Skeletal muscle cell (primary cell): ENCODE measurements around a stretch of chr14.

DNA sequence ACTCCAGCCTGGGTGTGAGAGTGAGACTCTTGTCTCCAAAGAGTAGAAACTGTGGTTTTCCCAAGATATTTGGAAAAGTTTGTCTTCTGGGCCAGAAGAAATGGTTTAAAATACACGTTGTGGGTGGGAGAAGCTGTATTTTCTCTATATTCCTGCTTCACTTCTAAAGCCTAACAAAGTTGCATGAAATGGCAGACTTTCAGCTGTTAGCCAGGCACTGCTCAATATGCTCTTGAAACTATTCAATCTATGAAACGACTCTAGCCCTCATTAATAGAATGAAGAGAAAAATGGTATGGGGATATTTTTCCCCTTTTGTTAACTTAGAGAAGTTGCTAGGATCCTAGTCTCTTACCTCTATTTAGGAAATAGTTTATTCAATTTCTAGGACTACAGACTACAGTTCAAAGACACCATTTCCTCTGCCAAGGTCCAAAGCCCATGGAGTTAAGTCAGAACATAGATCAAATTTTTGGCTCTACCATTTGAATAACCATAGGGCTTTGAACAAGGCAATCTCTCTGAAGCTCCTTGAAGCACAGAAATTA, 49.3 kb upstream of the OR5AU1 start:
- RRBS: no CpG with 5 or more reads among the region's 2 CpGs

GRCh38 chr14:21220829-21221574, 48.2 kb downstream of the HNRNPC start:
- RRBS: no CpG with 5 or more reads among the region's 10 CpGs

DNA sequence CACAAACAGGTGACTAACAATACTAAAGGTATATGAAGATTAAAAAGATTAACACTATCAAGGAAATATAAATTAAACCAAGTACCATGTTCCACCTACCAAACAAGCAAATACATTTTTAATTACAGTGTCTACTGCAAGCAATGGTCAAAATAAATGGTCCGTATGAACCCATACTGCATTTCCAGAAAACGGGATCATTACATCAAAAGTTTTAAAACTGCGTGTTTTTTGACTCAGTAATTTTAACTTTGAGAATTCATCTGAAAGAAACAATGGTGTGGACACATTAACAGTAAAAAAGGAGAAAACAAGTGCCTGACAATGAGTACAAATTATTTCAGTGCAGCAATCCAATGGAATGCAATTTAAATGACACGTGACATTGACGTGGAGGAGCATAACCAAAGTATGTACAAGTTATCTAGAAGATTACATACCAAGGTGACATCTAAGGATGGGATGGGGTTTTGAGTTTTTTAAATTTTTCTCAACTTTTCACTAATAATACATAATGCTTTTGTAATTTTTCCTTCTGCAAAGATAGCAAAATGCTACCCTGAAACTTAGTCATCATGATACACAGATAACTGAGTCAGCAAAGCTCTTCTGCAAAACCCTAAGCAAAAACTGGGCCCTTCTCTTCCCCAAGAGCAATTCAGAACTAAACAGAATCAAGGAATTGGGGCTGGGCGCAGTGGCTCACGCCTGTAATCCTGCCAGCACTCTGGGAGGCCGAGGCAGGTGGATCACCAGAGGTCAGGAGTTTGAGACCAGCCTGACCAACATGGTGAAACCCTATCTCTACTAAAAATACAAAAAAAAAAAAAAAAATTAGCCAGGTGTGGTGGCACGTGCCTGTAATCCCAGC, 20.4 kb downstream of the HNRNPC start:
- RRBS: no CpG with 5 or more reads among the region's 9 CpGs

GRCh38 chr14:21308889-21309533, 29.1 kb downstream of the RPGRIP1 start:
- RRBS: no CpG with 5 or more reads among the region's 16 CpGs

DNA sequence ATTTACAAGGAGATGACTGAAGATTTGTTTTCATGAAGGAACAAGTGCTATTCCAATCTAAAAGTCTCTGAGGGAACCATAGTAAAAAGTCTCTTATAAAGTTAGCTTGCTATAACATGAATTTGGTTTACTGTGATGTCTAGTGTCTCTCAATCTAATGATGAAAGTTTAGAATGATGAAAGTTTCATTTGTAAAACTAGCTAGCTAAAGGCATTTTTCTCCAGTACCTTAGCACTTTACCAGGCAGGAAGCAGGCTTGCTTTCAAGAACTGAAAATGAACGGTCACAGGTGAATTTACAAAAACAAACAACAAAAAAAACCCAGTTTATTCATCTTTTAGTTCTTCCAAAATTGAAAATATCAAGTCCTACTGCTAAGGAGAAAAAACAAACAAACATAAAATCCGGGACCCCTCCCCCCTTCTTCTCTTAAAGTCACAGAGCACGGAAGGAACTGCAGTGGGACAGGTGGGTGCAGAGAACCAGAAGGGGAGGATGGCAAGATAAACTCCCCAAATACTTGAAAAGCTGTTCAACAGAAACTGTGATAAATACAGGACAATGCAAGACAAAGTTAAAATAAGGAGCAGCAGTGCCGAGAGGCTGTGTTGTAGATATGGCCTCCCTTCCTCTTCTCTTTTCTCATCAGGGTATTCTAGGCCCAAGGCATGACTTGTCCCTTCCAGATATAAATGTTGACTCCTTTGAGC, 32.5 kb downstream of the SUPT16H start:
- RRBS: no CpG with 5 or more reads among the region's 4 CpGs

DNA sequence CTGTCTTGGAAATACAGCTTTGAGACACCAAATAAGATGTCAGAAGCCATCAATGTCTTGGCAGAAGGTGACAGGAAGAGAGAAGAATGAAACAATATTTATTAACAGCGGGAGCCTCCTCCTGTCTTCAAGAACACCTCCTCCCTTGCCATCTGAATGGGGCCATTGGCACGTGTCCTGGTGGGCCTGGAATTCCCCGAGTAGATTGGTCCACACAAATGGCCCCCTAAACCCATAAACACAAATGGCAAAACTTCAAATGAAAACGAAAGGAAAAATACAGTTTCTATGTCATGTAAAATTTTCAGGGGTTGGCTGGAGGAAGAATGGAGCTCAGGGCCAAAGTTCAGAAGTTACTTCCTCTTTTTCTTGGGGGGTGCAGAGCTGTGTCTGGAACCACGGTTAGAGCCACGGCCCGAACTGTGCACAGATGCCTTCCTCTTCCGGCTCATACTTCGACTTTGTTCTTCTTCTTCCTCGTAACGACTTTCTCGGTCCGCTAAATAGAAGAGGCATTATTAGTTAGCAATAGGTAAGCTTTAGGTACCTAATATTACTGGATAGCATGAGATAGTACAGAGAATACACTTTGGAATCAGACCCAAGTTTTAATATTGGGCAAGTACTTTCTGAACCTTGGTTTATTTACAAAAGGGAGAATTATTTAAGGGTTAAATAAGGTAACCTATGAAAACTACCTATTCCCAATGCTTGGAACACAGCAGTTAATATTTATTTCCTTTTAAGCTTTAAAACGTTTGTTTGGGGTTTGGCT, 31.3 kb downstream of the SUPT16H start:
- RRBS: no CpG with 5 or more reads among the region's 14 CpGs

DNA sequence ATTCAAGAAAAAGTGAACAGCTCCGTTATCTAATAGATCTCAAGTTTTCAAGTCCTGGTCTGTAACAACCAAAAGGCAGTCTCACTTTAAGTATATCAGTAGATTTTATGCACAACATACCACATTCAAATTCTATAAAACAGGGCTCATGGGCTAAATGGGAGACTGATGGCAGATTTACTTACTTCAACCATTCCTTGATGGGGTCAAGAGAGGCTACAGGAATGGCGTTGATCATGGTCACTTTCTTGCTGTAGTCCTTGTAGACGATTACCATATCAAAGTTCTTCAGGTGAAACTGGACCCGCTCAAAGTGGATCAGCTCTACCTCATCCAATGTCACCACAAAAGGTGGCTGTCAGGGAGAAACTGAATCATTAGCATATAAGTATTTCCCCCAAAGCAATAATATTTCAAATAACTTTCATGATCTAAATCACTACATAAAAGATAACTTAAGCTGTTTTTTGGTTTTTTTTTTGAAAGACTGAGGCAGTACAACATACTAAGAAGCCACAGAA, 26.7 kb downstream of the SUPT16H start:
- RRBS: no CpG with 5 or more reads among the region's 4 CpGs

GRCh38 chr14:21450087-21450640, 5.8 kb downstream of the CHD8 start:
- RRBS: no CpG with 5 or more reads among the region's 2 CpGs

DNA sequence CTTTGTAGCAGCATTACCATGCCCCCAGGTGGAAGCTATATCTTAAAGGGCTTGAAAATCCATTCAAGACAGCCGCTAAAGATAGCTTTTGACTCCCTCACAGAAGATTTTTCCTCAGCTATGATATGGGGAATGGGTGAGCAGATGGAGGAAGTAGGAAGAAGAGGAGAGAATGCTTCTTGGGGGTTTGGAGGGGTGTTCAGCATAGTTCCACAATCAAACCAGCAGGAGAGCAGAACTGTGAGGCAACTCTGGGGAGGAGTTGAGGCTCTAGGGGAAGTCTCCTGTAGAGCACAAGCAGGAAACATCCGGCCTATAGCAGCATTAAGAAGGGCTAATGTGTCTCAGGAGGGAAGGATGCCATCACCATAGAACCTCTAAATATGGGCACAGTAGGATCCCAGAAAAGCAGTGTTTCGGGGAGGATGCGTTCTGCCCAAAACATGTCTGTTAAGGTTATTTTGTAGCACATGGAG, 8.4 kb upstream of the SALL2 start:
- RRBS: no CpG with 5 or more reads among the region's 4 CpGs

DNA sequence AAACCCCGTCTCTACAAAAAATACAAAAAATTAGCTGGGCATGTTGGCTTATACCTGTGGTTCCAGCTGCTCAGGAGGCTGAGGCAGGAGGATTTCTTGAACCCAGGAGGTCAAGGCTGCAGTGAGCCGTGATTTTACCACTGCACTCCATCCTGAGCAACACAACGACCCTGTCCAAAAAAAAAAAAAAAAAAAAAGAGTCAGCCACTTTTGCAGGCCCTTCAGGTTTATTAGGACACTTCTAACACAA, 269 bp downstream of the OR4E1 start:
- RRBS: no CpG with 5 or more reads among the region's 3 CpGs

- RRBS: no CpG with 5 or more reads among the region's 1 CpG
Observed at GRCh38 chr14:21800232-21800431, 126.5 kb upstream of the OR4E1 start.

DNA sequence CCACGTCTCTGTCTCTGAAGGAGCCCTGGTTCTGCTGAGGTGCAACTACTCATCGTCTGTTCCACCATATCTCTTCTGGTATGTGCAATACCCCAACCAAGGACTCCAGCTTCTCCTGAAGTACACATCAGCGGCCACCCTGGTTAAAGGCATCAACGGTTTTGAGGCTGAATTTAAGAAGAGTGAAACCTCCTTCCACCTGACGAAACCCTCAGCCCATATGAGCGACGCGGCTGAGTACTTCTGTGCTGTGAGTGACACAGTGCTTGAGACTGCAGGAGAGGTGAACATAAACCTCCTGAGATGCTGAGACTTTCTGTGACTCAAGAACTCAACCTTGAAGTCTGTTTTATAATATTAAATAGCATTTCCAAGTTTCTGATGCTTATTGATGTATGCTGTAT, 221.2 kb upstream of the OR4E1 start:
- RRBS: no CpG with 5 or more reads among the region's 8 CpGs

DNA sequence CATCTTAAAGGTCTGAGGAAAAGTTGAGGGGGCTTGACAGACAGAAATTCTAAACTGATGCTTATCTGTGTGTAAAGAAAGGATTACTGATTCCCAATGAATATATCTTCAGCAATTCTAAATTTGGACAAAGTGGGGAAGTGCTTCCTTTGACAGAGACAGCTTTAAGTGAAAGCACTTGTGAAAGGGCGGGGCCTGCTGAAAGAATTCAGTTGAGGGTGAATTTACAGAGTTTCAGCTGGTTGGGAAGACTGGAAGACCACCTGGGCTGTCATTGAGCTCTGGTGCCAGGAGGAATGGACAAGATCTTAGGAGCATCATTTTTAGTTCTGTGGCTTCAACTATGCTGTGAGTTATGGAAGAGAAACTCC, 412.5 kb upstream of the OR4E1 start:
- RRBS: no CpG with 5 or more reads among the region's 1 CpG

DNA sequence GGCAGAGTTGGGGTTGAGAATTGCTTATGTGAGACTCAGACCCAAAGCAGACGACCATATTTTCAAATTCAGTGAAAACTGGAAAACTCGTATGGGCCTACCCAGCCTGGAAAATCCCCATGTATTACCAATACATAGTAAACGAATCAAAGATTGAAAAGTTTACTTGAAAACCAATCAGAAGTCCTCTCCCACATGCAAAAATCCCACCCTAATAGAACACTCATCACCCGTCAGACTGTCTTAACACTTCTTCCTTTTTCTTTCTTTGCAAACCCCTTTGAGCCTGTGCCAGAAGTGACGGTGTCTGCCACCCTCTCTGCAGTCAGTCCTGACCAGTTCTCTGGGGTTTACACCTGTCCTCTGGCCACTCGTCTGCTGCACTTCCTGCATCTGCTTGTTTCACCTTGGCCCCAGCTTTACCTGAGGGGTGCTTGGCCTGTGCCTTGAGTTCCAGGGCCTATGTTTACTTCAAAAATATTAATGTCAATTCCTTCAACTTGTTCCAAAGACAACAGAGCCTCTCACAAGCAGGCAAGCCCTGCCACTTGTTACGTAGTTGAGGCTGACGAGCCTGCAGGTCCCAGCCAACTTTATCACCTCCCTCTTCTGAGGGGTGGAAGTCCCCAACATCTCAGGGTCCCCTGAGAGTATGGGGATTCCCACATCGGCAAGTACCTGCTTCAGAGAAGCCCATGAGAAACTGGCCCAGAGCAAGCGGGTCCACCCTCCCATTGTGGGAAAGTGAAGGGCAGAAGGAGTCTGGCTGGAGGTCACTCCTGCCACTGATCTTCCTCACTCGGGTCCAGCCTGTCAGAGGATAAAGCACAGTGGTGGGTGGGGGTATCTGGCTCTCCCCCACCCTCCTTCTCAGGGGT, 205.5 kb downstream of the DAD1 start:
- RRBS: no CpG with 5 or more reads among the region's 11 CpGs

DNA sequence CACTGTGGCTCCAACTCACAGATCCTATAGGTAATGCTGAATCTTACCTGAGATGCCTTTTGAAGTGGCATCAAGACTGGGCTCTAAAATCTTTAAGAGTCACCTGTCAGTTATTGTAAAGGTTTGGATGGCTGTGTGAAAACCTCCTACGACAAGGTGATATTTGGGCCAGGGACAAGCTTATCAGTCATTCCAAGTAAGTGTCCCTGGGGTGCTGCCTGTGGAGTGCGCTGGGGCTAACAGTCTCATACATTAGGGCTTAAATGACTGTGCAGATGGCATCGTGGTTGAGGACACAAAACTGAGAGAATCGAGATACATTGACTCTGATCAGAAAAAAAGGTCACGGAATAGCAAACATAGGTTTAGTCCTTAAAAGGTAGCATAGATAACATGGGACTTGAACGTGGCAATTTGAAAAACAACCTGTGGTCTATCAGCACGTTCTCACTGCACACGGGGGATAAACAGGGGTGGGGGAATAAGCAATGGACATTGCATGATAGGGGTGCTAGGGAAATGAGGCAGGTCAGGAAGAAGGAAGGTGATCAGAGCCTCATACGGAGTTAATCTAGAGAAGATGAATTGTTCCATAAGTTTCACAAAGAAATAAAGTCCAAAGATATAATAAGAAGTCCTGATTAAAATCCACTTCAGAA, 100.4 kb downstream of the DAD1 start:
- RRBS: no CpG with 5 or more reads among the region's 9 CpGs

DNA sequence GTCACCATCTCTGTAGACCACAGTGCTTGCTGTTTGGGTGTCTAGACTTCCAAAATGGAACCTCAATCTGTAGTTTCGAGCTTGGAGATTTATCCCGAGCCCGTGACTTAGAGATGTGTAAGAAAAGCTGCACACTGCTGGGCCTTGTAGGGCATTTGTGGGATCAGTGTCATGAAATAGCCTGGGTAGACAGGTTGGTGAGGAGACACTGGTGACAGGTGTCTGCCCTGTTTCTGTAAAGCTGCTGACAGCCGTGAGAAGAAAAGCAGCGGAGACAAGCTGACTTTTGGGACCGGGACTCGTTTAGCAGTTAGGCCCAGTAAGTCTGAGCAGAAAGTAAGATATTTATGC, 95.9 kb downstream of the DAD1 start:
- RRBS: no CpG with 5 or more reads among the region's 7 CpGs

DNA sequence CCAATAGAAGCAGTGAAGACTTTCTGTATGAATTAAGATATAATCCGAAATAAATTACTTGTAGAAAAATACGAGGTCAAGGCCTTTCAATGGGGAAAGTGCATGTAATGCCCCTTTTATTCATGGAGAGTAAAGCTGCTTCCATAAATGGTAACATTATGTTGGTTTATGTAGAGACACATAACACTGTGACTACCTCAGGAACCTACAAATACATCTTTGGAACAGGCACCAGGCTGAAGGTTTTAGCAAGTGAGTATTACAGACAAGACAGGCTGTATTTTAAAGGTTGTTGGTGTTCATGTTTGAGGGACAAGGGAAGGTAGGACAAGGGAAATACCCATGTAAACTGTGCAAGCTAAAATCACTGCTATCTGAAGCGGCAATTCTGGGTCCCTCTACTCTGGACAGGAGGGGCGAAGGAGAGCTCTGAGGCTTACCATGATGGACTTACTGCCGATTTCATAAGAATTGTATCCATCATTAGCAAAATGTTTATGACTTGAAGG, 89.5 kb downstream of the DAD1 start:
- RRBS: no CpG with 5 or more reads among the region's 5 CpGs

DNA sequence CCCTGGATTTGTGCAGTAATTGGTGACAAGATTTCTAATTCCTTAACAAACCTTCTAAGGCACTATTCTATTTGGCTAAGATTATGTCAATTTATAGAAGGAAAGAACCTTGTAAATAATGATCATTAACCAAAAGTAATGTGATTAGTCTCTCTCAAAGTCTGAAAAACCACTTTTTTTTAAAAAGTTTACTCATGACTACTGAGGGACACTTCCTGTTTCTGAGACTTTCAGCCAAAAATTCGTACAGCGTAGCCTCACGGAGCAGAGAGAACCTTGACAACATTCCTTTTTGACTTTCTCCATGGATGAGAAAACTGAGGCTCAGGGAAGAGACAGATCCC, 68.3 kb downstream of the DAD1 start:
- RRBS: no CpG with 5 or more reads among the region's 3 CpGs

DNA sequence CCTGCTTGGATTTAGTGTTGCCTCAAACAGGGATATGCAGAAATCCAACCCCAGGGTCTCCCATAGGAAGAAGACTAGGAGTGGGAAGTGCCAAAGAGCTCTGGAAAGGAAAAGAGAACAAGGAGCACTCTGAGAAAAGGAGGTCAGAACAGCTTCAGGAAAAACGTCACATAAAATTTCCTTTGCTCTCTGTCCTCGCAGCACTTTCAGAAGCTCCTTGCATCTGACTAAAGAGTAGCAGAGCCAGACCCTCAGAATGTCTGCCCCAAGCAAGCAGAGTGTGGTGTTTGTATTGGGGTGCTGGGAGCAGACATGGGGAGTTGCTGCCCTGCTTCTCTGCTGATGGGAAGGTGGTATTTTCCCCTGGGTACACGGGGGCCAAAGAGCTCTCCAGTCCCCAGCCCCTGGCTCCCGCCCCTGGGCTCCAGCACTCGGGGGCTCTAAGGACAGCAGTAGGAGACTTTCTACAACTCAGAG, 50.5 kb downstream of the DAD1 start:
- RRBS: no CpG with 5 or more reads among the region's 5 CpGs

GRCh38 chr14:22556900-22557713, 31.9 kb downstream of the DAD1 start:
- RRBS: 39% methylated on average over 3 of the region's 31 CpGs